B cell (primary cell): ENCODE measurements around a stretch of chr1.

- PRO-cap = no peak
- CAGE, long polyA plus RNA = no peak
Observed at GRCh38 chr1:184843531-184844282, 89.0 kb upstream of the EDEM3 start.

- PRO-cap = no peak
- CAGE, long polyA plus RNA = no peak
Observed at GRCh38 chr1:185174350-185175129, 17.6 kb downstream of the SWT1 start.

- PRO-cap = bidirectional peak, plus-strand start at chr1:185567257, minus-strand start at chr1:185567083
- CAGE, long polyA plus RNA = no peak
Observed at GRCh38 chr1:185566912-185567486, 167.2 kb upstream of the HMCN1 start.

DNA sequence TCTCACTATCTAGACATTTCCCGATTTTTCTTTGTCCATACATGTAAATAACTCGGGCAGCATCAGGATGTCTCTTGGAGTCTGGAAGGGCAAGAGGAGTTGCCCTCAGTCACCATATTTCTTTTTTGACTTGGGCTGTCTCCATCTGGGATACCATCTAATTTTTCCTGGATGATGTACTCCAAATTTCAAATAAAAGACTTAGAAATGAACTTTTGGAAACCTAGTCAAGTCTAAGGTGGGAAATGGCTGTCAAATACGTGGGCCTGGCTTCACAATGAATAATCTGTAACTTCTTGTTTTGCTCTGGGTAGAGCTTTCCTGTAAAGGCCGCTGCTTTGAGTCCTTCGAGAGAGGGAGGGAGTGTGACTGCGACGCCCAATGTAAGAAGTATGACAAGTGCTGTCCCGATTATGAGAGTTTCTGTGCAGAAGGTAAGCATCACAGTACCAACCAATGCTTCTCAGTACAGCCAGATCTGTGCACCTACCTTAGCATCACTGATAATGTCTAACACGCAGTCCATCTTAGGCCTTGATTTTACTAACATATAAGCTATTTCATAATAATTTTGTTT lies 5.3 kb downstream of the PRG4 start:
- PRO-cap = no peak
- CAGE, long polyA plus RNA = no peak

- PRO-cap = no peak
- CAGE, long polyA plus RNA = no peak
Observed at GRCh38 chr1:186637130-186637626, 43.0 kb downstream of the PTGS2 start.

- PRO-cap = no peak
- CAGE, long polyA plus RNA = no peak
Observed at GRCh38 chr1:186956723-186956952, 127.9 kb downstream of the PLA2G4A start.

DNA sequence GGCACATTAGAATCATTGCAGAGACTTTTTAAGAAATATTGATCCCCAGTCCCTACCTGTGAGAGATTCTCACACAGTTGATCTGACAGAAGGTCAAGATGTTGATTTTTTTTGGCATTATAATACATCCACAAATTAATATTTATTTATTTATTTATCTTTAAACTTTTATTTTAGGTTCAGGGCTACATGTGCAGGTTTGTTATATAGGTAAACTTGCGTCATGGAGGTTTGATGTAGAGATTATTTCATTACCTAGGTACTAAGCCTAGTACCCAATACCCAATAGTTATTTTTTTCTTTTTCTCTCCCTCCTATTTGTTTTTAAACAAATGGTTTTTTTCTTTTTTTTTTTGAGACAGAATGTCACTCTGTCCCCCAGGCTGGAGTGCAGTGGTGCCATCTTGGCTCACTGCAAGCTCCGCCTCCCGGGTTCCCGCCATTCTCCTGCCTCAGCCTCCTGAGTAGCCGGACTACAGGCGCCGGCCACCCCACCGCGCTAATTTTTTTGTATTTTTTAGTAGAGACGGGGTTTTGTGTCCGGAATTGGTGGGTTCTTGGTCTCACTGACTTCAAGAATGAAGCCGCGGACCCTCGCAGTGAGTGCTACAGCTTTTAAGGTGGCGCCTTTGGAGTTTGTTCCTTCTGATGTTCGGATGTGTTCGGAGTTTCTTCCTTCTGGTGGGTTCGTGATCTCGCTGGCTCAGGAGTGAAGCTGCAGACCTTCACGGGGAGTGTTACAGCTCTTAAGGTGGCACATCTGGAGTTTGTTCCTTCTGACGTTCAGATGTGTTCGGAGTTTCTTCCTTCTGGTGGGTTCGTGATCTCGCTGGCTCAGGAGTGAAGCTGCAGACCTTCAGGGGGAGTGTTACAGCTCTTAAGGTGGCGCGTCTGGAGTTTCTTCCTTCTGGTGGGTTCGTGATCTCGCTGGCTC lies 243.6 kb downstream of the PLA2G4A start:
- PRO-cap = no peak
- CAGE, long polyA plus RNA = no peak

GRCh38 chr1:188167284-188167594 lies 1338.5 kb downstream of the PLA2G4A start:
- PRO-cap = no peak
- CAGE, long polyA plus RNA = no peak

GRCh38 chr1:189935001-189935327 lies 542.7 kb downstream of the BRINP3 start:
- PRO-cap = no peak
- CAGE, long polyA plus RNA = no peak

DNA sequence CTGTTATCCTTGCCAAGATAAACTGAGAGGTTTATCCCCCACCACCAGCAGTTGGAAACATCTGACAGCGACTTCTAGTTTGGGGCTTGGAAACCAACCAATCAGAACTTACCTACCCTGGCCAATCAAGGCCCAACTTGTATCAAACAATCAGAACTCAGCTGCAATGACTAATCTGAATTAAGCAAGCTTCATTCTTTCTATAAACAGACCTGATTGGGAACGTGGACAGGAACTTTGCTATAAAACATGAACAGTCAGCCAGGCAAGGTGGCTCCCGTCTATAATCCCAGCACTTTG lies 34.0 kb downstream of the BRINP3 start:
- PRO-cap = no peak
- CAGE, long polyA plus RNA = no peak

DNA sequence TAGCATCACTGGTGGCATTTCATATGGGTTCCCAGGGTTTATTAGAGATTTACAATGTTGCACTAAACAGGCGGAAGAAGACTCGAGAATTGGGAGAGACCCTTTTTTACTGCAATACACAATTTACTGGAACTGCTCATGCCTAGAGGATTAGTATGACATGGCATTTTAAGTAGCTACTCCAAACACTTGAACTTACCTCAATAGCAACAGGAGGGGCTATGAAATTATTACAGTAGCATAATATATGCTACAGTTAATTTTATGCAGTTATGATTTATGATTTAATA lies 86.7 kb upstream of the BRINP3 start:
- PRO-cap = no peak
- CAGE, long polyA plus RNA = no peak

DNA sequence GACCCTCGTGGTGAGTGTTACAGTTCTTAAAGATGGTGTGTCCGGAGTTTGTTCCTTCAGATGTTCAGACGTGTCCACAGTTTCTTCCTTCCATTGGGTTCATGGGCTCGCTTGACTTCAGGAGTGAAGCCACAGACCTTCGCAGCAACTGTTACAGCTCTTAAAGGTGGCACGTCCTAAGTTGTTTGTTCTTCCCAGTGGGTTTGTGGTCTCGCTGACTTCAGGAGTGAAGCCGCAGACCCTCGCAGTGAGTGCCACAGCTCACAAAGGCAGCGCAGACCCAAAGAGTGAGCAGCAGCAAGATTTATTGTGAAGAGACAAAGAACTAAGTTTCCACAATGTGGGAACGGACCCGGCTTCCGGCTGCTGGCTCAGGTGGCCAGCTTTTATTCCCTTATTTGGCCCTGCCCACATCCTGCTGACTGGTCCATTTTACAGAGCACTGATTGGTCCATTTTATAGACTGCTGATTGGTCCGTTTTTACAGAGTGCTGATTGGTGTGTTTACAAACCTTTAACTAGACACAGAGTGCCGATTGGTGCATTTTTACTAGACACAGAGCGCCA lies 86.5 kb downstream of the RGS2 start:
- PRO-cap = no peak
- CAGE, long polyA plus RNA = no peak

DNA sequence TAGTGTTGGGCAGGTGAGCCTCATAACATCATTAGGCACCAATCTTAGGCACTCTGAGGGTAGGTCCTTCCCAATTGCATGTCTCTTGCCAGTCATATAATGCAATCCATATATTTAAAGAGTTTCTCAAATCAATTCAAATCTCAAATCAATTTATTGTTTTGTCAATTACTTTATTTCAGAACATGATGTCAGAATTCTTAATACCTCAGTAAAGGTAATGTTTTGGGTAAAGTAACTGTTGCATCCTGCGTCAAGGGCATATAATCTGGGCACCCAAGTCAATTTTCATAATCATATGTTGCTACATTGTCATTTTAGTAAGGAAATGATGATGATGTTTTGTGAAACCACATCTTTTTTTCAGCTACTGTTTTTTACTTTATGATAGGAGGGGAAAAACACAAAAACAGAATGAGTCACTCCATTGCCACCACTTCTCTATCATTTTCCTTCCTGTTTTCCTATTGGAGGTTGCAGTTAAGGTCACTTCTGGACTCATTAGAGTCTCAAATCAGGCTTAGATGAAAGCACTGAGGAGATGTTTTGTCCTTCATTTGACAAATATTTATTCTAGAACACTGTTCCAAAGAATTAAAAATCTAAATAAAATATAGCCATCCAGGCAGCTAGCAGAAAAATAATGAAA lies 122.6 kb downstream of the UCHL5 start:
- PRO-cap = no peak
- CAGE, long polyA plus RNA = no peak

DNA sequence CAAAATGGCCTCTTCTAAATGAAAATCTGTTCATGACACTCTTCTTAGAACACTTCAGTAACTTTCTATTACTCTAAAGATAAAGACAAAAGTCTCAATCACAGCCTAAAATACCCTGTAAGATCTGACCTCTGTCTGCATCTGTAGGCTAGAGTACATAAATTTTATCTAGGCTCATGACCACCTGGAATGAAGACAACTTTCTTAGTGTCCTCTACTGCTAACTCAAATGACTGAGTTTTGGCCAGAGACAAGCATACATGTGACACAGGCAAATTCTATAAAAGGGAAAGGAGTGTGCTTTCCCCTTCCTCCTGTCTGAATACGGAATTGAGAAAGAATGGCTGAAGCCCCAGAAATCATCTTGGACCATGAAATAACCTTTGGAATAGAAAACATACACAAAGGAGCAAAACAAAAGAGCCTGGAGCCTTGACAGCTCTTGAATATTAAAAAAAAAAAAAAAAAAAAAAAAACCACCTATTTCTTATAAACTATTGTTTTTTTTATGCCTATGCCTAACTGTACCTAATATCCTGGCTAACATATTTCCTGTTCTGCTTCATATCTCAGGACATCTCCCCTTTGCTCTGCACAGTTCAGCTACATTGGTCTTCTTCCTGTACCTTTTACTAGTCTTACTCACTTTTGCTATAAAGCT lies 16.3 kb downstream of the UCHL5 start:
- PRO-cap = no peak
- CAGE, long polyA plus RNA = no peak

DNA sequence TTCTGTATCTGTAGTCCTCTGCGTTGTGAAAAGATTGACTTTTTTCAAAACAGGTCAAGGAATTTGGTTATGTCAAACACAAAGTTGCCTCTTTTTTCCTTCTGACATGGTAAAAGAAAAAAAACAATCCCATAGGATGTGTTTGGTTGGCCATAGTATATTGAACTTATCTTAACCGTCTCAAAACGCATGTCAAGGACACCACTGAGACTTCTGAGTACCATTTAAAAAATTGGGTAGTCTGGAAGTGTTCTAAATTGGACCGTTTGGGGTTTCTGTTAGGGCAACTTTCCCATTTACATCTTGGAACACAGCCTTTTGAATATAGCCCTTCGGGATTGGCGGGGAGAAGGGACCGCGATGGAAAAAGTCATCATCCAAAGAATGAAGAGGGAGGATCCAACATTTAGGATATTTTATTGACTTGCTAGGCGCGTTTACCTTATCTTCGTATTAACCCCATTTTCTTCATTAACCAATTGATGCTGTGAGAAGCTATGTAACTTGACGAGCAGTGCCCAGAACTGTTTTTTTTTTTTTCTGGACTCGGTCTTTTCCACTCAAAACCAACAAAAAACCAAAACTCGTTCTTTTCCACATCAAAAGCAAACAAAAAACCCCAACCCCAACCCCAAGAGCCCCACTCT lies 844 bp upstream of the CDC73 start:
- PRO-cap = no peak
- CAGE, long polyA plus RNA = no peak

GRCh38 chr1:193121511-193121921 lies 315 bp upstream of the CDC73 start:
- PRO-cap = bidirectional peak, plus-strand start at chr1:193122179, minus-strand start at chr1:193121734
- CAGE, long polyA plus RNA = no peak

DNA sequence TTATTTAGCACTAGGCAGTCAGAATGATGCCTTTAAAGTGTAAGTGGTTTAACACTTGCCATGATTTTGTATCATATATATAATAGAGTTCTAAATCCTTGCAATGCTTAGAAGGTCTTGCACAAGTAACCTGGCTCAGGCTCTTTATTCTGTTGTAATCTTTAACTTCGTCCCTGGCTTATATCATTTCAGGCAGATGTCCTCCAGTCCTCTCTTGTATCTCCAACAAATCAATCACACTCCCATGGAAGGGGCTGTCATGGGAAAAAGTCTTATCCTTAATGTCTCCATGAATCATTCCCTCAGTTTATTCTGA lies 841.6 kb upstream of the B3GALT2 start:
- PRO-cap = no peak
- CAGE, long polyA plus RNA = no peak

- PRO-cap = no peak
- CAGE, long polyA plus RNA = no peak
Observed at GRCh38 chr1:195722144-195722502, 886.1 kb downstream of the KCNT2 start.

- PRO-cap = no peak
- CAGE, long polyA plus RNA = no peak
Observed at GRCh38 chr1:196400733-196401416, 207.4 kb downstream of the KCNT2 start.

DNA sequence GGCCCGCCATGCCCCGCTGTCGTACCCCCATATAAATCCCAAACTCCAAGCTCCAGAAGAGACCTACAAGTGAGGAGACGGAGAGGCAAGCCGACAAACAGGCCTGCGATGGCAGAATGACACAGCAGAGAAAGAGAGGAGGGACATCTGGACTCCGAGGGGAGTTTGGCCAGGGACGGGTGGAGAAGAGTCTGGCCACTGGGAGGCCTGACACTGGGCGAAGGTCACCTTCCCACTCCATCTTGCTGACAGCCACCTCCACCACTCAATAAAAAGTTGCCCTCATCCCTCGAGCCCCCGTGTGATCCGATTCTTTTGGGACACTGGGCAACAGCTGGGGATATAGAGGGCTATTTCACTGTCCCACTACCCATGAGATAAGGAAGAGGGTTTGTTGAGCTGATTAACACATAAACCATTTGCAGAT lies 1.8 kb upstream of the CFH start:
- PRO-cap = no peak
- CAGE, long polyA plus RNA = no peak